Cytotoxic T cell (primary cell): Measurements from ENCODE around the gene MPHOSPH9.

DNA sequence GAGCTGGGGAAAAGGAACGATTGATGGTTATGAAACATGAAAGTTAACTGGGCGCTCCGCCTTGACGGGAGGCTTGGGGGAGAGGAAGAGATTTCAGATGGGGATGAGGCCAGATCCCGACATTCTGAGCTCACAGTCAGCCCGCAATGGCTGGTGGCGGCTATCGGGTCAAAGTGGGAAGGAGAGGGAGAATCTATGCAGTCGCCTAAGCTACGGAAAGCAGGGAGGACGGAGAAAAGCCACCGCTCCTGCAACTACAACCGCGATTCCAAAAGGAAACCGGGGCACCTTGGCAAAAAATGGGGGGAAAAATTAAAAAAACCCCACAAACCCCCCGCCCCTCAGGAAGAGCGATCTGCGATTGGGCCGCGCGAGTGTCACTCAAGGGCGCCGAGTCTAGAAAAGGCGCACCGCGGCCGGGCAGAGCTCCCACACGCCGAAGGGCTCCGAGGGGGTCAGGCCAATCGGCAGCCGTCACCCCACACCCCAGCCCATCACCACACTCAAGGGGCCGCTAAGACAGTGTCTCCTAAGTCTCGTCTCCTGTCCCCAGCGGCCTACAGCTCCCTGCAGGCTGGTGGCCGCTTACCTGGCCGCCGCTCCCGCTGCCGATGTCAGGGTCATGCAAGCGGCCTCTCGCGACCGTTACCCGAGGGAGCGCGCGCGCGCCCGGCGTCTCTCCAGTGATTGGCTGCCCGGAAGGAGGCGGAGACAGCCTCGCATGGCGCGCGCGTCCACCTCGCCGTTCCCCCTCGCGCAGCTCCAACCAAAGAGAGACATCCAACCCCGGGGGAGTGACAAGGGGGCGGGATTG, at the start of gene MPHOSPH9:
MPHOSPH9 (minus strand) TSS at position 656 of the 814 bp plus-strand sequence.
- PRO-cap, 2 experiments = peak in 2 of 2 experiments; most common plus-strand start position 432 of the sequence (in 2); most common minus-strand start position 616 of the sequence (in 2)

- PRO-cap, 2 experiments = no peak in any of the 2 experiments
Measured at GRCh38 chr12:123389605-123390504, 5.9 kb downstream of the KMT5A start.

GRCh38 chr12:123444616-123445003, 8.1 kb upstream of the RILPL2 start:
- PRO-cap, 2 experiments = no peak in any of the 2 experiments

GRCh38 chr12:123474472-123475693, 16.9 kb downstream of the SNRNP35 start:
- PRO-cap, 2 experiments = peak in 2 of 2 experiments; most common plus-strand start chr12:123475237 (in 1); most common minus-strand start chr12:123475100 (in 1)

GRCh38 chr12:123583160-123583827, 1.1 kb upstream of the TMED2 start:
- PRO-cap, 2 experiments = no peak in any of the 2 experiments

- PRO-cap, 2 experiments = no peak in any of the 2 experiments
Measured at GRCh38 chr12:123655485-123655684, 15.5 kb upstream of the TCTN2 start.

DNA sequence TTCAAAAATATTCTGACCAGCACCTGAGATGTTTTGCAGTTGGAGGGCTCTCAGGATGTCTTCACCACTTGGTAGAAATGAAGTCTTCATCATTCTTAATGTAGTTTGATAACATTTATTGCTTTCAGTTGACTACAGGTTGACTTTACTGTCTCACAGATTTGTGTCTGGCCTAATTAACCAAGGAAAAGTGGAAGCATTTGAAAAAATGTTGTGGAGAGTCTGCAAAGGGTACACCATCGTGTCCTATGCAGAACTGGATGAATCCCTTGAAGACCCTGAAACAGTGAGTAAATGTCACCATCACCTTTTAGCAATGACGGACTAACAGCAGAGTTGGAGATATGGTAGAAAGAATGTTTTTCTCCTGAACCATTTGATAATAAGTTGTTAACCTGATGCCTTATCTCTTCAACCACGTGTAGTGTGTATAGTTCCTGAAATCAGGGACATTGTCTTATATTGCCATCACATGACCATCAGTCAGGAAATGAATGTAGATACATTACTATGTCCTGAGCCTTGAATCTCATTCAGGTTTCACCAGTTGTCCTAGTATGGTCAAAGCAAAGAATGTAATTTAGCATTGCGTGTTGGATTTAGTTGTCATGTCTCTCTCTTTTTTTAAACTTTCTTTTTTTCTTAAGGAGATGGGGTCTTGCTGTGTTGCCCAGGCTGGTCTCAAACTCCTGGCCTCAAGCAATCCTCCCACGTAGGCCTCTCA, 15.6 kb downstream of the ATP6V0A2 start:
- PRO-cap, 2 experiments = no peak in any of the 2 experiments

GRCh38 chr12:123750901-123751370, 11.2 kb upstream of the DNAH10 start:
- PRO-cap, 2 experiments = no peak in any of the 2 experiments

- PRO-cap, 2 experiments = no peak in any of the 2 experiments
Measured at GRCh38 chr12:123997374-123997842, 24.4 kb downstream of the ZNF664 start.

GRCh38 chr12:124094094-124094767, 121.2 kb downstream of the ZNF664 start:
- PRO-cap, 2 experiments = no peak in any of the 2 experiments

- PRO-cap, 2 experiments = no peak in any of the 2 experiments
Measured at GRCh38 chr12:124327261-124327847, 32.5 kb downstream of the RFLNA start.

GRCh38 chr12:124411084-124412072, 116.5 kb downstream of the RFLNA start:
- PRO-cap, 2 experiments = no peak in any of the 2 experiments

GRCh38 chr12:124532240-124532866, 35.1 kb downstream of the NCOR2 start:
- PRO-cap, 2 experiments = no peak in any of the 2 experiments

- PRO-cap, 2 experiments = peak in 1 of 2 experiments; most common plus-strand start chr12:124566284 (in 1)
Measured at GRCh38 chr12:124566142-124566847, 1.1 kb downstream of the NCOR2 start.

DNA sequence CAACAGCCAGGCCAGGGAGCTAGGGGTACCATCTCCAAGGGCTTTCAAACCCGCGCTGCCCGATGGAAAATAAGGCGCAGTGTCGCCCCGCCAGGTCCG, 715 bp downstream of the NCOR2 start:
- PRO-cap, 2 experiments = no peak in any of the 2 experiments

DNA sequence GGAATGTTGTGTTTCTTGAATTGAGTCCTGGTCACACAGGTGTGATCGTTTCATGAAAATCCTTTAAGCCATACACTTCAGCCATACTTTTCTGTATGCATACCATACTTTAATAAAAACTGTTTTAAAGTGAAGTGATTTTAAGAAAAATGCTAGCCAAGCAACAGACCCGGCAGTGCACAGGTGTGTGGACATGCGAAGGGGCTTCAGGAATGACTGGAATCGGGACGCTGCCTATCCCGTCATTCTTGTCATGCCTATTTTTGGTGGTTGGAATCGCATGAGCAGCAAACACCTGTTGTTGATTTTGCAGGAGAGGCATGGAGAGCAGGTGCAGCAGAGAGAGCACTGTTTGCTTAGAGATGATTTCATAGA, 19.1 kb upstream of the NCOR2 start:
- PRO-cap, 2 experiments = no peak in any of the 2 experiments

- PRO-cap, 2 experiments = no peak in any of the 2 experiments
Measured at GRCh38 chr12:124632398-124632991, 65.1 kb upstream of the NCOR2 start.

- PRO-cap, 2 experiments = no peak in any of the 2 experiments
Measured at GRCh38 chr12:124637364-124638041, 70.1 kb upstream of the NCOR2 start.

DNA sequence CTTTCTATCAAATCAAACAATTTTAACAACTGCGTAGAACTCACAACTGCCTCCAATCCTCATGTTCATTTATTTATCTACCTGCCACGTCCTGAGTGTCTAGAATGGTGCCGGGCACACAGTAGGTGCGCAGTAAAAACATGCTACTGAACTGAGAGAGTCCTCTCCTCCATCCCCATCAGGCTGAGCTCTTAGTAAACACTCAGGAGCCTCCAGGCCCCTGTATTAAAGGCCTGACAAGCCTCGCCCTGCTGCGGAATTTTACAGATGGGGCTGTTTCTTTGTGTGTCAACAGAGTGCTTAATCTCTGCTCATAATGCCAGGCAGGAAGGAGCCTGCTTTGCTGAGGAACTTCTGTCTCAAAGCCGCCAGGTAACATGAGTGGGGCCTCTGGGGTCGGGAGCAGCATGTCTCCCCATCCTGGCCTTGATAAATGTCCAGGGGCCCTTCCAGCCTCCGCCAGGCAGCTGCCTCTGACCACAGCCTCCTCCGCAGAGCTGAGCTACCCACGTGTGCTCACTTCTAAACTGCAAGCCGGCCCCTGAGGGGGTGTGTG, 115.8 kb upstream of the NCOR2 start:
- PRO-cap, 2 experiments = no peak in any of the 2 experiments

DNA sequence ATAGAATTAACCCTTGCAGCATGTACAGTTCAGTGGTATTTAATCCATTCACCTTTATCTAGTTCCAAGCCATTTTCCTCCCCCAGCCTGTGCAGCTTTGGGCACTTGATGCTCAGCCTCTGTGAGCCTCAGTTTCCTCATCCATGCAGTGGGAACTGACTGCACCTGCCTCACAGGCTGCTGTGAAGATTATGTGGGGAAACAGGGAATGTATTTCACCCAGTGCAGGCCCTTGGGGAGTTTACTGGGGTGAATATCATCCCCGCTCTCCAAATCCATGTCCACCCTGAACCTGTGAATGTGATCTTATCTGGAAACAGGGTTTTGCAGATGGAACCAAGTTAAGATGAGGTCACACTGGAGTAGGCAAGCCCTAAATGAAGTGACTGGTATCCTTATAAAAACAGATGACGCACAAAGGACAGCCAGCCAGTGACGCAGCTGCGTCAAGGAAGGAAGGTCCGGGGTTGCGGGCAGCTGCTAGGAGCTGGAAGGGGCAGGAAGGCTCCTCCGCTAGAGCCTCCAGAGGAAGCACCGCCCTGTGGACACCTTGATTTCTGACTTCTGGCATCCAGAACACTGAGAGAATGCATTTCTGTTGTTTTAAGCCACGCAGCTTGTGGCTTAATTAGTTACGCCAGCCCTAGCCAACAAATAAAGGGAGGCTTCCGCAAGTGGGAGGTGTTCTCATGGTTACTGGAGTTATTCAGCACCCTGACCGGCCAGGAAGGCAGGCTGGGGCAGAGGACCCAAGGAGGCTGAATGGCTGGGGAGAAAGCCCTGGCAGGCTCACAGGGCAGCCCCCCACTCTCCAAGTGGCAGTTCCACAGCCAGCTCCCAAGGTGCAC, 127.4 kb upstream of the NCOR2 start:
- PRO-cap, 2 experiments = no peak in any of the 2 experiments